ENCODE measurements around a stretch of chr5.

- PRO-cap, 2 experiments: no peak in any of the 2 experiments
Measured at GRCh38 chr5:90876-91802, 829 bp upstream of the PLEKHG4B start.

GRCh38 chr5:218460-219414 is 617 bp downstream of the SDHA start:
- PRO-cap, 2 experiments: no peak in any of the 2 experiments

DNA sequence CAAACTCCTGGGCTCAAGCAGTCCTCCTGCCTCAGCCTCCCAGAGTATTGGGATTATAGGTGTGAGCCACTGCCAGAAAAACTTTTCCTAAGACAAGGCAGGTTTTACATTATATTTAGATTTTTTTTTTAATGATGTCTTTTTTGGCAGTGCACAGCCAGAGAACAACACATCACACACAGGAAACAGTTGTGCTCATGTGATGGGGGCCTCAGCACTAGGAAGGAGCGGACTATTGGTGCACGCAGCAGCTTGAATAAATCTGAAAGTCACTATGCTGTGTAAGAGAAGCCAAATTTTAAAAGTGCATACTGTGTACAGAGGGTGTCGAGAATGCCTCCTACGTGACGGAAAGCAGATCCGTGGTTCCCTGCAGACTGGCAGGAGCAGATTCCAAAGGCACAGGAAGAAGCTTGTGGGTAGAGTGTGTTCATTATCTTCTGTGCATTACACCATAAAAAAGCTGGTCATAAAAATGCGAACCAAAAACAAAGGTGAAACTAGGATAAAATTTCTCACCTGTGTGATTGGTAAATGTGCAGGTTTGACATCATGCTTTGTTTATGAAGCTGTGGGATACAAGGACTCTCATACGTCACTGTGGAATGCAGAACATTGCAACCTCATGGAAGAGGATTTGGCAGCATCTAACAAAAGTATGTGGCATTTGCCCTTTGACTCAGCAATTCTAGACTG is 8.1 kb upstream of the PDCD6 start:
- PRO-cap, 2 experiments: no peak in any of the 2 experiments

DNA sequence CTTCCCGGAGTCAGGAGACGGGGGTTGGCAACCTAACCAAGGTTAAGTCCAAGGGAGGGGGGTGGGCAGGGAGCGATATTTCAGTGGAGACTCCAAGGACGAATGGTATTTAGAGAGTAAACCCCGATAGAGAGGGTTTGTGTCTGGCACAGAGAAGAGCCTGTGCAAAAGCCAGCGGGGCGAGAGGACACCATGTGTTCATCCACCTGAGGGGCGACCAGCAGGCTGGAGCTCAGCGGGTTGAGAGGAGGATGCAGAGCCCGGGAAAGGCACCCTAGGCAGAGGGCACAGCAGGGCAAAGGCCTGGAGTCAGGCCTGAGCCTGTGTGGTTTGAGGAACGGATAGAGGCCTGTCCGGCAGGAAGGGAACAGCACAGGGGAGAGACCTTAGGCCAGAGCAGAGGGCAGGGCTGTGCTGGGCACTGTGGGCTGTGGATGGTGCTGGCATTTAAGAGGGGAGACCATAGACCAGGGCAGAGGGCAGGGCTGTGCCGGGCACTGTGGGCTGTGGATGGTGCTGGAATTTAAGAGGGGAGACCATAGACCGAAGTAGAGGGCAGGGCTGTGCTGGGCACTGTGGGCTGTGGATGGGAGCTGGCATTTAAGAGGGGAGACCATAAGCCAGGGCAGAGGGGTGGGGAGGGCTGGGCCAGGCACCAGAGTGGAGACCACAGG is 8.6 kb downstream of the PDCD6 start:
- PRO-cap, 2 experiments: no peak in any of the 2 experiments

DNA sequence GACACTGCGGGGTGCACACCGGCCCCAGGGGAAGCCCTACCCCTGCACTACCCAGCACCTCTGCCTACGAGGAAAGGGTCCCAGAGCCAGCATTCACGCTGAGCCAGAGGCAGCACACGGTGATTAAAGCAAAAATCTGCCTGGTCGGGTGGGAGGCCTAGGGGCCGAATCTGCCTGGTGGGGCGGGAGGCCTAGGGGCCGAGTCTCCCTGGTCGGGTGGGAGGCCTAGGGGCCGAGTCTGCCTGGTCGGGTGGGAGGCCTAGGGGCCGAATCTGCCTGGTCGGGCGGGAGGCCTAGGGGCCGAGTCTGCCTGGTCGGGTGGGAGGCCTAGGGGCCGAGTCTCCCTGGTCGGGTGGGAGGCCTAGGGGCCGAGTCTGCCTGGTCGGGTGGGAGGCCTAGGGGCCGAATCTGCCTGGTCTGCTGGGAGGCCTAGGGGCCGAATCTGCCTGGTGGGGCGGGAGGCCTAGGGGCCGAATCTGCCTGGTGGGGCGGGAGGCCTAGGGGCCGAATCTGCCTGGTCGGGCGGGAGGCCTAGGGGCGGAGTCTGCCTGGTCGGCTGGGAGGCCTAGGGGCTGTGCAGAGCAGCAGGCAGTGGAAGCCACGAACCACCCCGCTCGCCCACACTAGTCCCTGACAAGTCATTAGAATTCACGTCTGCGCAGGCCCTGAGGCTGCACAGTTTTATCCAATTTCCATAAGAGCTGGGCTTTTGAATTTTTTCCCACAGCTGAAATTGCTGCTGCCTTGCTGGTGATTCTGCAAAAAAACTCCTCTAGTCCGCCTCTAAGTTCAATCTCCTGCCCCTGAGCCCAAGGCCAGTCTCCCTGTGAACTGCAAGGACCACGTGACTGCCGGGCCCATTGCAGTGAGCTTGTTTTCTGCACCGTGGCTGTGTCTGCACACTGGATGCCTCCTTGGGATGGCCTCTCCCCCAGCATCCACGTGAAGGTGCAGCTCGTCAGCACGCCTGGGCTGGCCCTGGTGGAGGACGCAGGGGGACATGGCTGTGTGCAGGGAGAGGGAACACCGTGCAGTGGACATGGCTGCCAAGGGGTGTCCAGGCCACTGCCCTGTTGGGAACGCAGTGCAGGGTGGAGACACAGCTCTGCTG is 27.5 kb upstream of the EXOC3 start:
- PRO-cap, 2 experiments: no peak in any of the 2 experiments

- PRO-cap, 2 experiments: no peak in any of the 2 experiments
Measured at GRCh38 chr5:471150-472027, 28.4 kb downstream of the EXOC3 start.

- PRO-cap, 2 experiments: no peak in any of the 2 experiments
Measured at GRCh38 chr5:477027-477582, 34.1 kb downstream of the EXOC3 start.

DNA sequence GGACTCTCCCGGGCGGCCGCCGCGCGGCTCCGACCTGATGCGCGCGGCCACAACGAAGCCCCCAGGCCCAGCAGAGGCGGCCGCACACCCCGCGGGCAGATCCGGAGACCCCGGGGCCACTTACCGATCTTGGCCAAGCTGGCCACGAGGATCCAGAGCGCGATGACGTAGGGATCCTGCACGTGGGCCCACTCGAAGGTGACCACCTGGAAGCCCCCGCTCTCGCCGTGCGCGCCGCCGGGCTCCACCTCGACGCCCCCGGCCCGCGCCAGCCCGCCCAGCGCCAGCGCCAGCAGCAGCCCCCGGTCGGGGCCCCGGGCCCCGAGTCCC is 296 bp downstream of the SLC9A3 start:
- PRO-cap, 2 experiments: no peak in any of the 2 experiments

DNA sequence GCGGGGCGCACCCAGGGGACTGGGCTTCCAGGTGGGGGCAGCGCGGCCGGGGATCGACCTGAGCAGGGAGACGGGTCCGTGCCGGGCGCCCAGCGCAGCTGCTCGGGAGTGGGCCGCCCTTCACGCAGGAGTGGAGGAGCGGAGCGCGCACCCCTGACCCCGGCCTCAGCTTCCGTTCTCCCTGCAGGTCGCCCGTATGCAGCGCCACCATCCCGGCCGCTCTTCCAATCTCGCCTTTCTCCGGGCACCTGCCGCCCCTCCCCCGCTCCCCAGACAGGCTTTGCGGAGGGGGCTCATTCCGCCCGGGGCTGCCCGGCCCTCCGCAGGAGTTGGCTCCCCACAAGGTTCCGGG is 718 bp upstream of the TPPP start:
- PRO-cap, 2 experiments: no peak in any of the 2 experiments

- PRO-cap, 2 experiments: no peak in any of the 2 experiments
Measured at GRCh38 chr5:705854-706620, 12.9 kb upstream of the TPPP start.

DNA sequence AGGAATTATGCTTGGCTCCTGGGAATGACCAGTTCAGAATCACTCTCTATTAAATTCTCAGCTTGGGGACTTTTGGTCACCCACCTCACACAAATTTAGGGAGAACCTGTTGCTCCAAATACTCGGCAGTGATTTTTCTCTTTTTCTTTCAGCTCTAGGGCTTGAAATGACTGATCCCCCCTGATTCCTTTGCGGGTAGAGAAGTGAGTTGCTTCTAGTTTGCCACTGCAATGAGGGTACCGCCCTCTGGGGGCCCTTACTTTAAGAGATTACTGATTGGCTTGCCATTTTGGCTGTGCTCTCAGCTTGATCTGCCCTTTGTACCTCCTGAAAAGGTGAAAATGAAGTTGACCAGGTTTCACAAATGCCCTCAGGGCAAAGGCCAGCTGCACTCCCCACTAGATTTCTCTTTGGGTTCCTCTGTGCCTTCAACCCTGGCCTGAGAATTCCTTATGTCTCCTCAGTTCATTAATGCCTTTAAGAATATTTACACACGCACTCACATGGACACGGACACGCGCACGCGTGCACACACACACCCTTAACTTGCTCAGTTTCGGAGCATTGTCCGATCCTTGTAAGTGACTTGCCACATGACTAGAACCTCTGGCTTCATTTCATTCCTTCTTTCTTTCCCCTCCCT is 20.6 kb upstream of the TPPP start:
- PRO-cap, 2 experiments: no peak in any of the 2 experiments

- PRO-cap, 2 experiments: no peak in any of the 2 experiments
Measured at GRCh38 chr5:858760-859227, 8.0 kb upstream of the ZDHHC11 start.

DNA sequence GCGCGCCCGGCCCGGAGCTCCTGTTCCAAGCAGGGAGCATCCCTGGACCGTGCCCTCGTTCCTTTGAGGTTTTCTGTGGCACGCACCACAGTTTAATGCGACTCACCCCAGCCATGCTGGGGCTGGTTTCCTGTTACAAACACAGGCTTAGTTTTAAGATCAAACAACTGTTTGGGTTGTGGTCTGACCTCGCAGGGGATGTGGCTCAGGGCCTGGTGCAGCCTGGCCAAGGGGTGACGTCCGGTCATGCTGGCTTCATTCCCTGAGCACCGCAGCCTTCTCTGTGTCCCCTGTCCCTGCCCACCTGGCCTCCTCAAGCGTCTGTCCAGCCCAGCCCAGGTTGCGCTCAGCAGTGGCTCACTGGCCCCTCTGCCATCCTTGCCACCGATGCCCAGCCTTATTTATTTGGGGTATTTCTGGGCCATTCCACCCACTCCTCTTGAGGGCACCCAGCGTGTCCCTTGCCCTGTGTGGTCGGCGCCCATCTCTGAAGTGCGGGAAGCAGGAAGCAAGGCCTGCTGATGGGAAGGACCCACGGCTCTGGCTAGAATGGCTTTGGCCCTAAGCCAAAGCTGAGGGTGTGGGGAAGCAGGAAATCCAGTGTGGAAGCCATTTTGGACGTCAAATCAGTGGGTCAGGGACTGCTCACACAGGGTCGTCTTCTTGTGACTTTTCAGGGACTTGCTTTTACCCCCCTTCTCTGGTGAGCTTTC is 51.0 kb upstream of the NKD2 start:
- PRO-cap, 2 experiments: no peak in any of the 2 experiments

GRCh38 chr5:960582-961082 is 48.0 kb upstream of the NKD2 start:
- PRO-cap, 2 experiments: no peak in any of the 2 experiments

DNA sequence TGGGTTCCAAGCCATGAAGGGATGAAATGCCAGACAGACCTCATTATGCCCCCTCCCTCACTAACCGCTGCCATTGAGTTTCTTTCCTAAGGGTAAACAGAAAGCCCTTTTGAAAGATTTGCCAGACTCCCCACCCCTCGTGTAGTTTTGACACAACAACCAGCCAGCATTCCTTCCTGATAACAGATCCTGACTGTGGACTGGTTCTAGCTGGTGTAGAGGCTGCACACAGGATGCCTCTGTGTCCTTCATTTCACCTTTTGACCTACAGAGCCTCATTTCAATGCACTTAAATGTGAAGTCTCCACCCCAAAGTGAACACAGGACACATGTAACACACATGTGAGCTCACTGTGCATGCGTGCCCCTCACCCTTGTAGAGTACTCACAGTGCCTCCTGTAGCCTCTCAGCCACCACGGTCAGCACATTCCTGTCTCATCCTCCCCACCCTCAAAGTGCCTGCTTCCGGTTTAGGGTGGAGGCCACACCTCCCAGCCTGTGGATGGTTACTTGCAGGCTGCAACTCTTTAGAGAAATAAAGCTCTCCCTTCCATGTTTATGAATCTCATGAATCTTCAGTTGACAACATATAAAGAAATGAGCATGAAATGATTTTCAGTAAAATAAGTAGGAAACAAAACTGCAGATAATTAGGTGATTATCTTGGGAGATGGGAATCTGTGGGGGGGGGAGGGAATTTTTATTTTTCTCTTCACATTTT is 11.6 kb upstream of the NKD2 start:
- PRO-cap, 2 experiments: no peak in any of the 2 experiments

GRCh38 chr5:1061317-1061779 is 50.5 kb downstream of the SLC12A7 start:
- PRO-cap, 2 experiments: no peak in any of the 2 experiments

DNA sequence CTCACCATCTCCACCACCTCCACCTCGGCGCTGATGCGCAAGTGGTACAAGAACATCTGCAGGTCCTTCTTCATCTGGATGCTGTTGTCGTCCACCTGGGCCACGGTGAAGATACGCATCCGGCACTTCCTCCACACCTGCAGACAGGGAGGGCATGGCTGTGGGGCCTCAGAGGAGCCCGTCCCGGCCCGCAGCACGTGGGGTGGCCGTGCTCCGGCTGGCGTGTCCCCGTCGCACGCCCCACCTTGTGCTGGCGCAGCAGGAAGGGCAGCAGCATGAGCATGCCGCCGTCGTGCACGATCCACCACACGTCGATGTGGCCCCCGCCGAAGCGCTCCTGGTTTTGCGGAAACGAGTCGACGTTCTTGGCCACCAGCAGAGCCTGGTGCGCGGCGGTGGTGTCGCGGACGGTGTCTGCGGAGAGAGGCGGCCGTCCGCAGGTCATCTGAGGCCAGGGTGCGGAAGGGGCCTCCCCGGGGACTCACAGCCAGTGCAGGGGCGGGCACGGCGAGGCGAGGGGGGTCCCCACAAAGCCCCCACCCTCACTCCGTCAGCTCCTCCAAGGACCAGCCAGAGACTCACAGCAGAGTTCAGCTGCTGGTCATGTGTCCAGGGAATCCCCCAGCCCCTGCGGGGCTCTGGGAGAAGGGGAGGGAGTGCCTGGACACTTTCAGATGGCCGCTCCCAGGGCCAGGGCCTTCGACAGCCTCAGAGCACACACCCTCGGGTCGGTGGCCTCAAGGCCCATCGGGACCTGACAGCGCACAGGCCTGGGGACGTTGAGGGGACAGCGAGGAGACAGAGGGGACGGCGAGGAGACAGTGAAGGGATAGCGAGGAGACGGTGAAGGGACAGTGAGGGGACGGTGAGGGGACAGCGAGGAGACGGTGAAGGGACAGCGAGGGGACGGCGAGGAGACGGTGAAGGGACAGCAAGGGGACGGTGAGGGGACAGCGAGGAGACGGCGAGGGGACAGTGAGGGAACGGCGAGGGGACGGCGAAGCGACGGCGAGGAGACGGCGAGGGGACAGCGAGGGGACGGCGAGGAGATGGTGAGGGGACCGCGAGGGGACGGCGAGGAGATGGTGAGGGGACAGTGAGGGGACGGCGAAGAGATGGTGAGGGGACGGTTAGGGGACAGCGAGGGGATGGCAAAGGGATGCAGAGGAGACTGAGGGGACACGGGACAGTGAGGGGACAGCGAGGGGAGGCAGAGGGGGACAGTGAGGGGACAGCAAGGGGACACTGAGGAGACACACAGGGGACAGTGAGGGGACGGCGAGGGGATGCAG is 47.6 kb downstream of the SLC12A7 start:
- PRO-cap, 2 experiments: no peak in any of the 2 experiments

- PRO-cap, 2 experiments: no peak in any of the 2 experiments
Measured at GRCh38 chr5:1089567-1090266, 22.1 kb downstream of the SLC12A7 start.

GRCh38 chr5:1102809-1103416 is 8.9 kb downstream of the SLC12A7 start:
- PRO-cap, 2 experiments: no peak in any of the 2 experiments

GRCh38 chr5:1129353-1129673 is 17.4 kb upstream of the SLC12A7 start:
- PRO-cap, 2 experiments: no peak in any of the 2 experiments

Data from helper T cell (primary cell).